ENCODE measurements around a stretch of chr10.

- RRBS, result 2% methylated on average over 14 of the region's 37 CpGs
Observed at GRCh38 chr10:131981176-131981661, 504 bp downstream of the BNIP3 start.

GRCh38 chr10:131996525-131997301 lies 15.0 kb upstream of the BNIP3 start:
- RRBS, result 48% methylated on average over 1 of the region's 12 CpGs

- RRBS, result no CpG with 5 or more reads among the region's 14 CpGs
Observed at GRCh38 chr10:132037177-132037510, 28.6 kb upstream of the JAKMIP3 start.

DNA sequence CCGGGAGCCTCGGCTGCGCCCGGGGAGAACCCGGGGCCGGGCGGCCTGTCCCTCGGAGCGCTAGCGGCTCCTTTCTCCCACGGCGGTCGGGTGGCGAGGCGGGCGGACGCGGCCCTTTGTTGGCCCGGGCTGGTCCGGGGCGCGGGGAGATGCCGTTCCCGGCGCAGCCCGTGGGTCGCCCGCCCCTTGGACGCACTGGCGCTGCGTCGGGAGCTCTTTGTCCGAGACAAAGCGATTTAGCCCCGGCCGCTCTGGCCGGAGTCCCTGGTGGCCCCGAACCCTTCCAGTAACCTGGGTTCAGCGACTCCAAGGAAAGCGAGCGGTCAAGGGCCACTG lies 624 bp downstream of the DPYSL4 start:
- RRBS, result 2% methylated on average over 24 of the region's 41 CpGs

DNA sequence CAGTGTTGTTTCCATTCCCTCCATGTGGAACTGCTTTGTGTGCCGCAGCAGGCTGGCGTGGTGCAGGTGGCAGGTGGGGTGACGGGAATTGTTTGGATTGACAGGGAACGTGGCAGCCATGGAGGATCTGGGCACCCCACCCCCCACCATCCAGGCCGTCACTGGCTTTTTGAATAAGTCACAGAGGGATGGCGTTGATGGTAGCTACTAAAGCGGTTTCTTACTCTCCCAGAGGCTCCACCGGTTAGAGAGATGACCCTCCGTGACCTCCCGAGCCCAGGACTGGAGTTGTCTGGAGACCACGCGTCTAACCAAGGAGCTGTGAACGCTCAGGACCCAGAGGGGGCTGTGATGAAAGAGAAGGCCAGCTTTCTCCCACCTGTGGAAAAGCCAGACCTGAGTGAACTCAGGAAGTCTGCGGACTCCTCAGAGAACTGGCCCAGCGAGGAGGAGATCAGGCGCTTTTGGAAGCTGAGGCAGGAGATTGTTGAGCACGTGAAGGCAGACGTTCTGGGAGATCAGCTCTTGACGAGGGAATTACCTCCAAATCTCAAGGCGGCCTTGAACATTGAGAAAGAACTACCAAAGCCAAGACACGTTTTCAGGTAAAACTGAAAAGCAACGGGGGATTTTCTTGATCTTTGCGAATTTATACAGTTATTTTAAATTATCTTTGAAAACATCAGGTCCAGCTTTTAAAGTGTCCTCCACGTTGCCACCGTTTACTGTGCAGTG lies 15.9 kb downstream of the LRRC27 start:
- RRBS, result no CpG with 5 or more reads among the region's 25 CpGs

DNA sequence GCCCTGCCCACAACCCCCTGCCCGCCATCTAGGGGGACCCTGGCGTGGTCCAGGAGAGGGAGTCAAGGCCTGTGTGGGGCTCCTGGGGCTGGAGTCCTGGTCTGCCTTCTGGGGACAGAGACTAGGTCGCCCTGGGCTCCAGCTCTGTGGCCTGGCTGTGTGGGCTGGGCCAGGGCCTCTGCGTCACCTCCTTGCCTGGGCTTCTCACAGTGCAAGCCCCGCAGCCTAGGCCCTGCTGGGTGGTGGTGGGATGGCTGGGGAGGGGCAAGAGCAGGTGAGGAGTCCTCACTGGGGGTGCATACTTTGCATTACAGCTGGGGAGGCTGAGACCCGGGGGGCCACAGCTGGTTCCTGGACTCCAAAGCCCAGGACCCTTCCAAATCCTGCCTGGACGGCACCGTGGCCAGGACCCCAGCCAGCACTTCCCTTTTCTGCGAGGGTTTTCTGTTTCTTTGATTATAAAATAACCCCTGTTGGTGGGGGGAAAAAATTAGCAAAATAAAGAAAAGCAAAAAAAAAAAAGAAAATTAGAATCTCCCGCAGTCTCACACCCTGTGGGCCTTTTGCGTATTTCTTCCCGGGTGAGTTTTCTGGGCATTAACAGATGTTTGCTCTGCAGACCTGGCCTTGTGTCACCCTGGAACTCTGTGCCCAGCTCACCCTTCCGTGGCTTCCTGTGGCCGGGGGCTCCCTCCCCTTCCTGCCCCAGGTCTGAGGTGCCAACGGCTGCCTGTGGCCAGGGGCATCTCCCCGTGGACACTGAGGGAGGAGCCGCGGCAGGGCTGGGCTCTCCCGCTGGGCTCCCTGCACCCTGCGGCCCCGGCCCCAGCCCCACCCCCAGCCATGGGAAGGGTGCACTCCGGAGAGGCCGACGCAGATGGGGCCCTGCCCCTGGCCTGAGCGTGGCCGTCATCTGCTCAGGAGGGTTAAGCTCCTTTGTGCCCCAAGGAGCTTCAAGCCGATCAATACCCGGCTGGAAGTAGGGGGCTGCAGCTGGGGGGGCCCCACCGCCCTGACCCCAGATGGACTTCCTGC lies 23.8 kb downstream of the PWWP2B start:
- RRBS, result 38% methylated on average over 8 of the region's 29 CpGs

GRCh38 chr10:132452904-132453546 lies 56.0 kb downstream of the PWWP2B start:
- RRBS, result 1% methylated on average over 23 of the region's 42 CpGs

DNA sequence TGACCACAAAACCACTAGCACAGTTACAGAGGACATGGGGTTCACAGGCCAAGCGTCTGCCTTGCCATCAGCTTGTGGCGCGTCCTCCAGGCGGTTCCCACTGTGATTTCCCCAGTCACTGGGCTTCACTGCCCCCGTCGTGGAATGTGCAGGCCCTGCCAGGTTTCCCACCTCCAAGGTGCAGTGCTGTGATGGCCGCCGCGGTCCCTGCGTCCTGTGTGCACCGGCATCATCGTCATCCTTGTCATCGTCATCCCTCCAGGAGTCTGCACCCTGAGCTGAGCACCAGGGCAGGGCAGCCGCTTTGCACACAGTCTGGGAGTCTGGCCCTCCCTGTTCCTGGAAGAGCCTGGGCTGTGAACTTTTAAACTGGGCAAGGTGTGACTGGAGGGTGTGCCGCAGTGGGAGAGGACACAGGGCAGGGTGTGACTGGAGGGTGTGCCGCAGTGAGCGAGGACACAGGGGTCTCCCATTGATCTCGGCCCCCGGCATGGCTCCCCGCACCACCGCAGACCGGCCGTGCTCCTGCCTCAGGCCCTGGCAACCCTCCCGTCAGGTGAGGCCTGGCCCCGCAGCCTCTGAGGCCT lies 61.9 kb downstream of the PWWP2B start:
- RRBS, result no CpG with 5 or more reads among the region's 25 CpGs

GRCh38 chr10:132463987-132465110 lies 67.3 kb downstream of the PWWP2B start:
- RRBS, result 14% methylated on average over 1 of the region's 35 CpGs

- RRBS, result no CpG with 5 or more reads among the region's 9 CpGs
Observed at GRCh38 chr10:132511607-132512209, 25.9 kb upstream of the INPP5A start.

GRCh38 chr10:132515663-132516033 lies 21.9 kb upstream of the INPP5A start:
- RRBS, result 100% methylated on average over 1 of the region's 9 CpGs

GRCh38 chr10:132517878-132519014 lies 19.3 kb upstream of the INPP5A start:
- RRBS, result 13% methylated on average over 2 of the region's 36 CpGs

GRCh38 chr10:132591588-132592069 lies 54.0 kb downstream of the INPP5A start:
- RRBS, result no CpG with 5 or more reads among the region's 18 CpGs

GRCh38 chr10:132630674-132631395 lies 93.2 kb downstream of the INPP5A start:
- RRBS, result 88% methylated on average over 13 of the region's 26 CpGs

GRCh38 chr10:132656432-132656901 lies 118.9 kb downstream of the INPP5A start:
- RRBS, result 93% methylated on average over 3 of the region's 11 CpGs

- RRBS, result no CpG with 5 or more reads among the region's 7 CpGs
Observed at GRCh38 chr10:132740444-132740825, 45.5 kb downstream of the NKX6-2 start.

GRCh38 chr10:132848413-132848755 lies 62.4 kb upstream of the NKX6-2 start:
- RRBS, result no CpG with 5 or more reads among the region's 14 CpGs

- RRBS, result no CpG with 5 or more reads among the region's 13 CpGs
Observed at GRCh38 chr10:132903107-132903547, 39.2 kb downstream of the CFAP46 start.

- RRBS, result no CpG with 5 or more reads among the region's 40 CpGs
Observed at GRCh38 chr10:132982127-132983013, 40.0 kb upstream of the CFAP46 start.

GRCh38 chr10:133100658-133101609 lies 13.2 kb downstream of the ADGRA1 start:
- RRBS, result 69% methylated on average over 3 of the region's 47 CpGs